Metastatic Lung Carcinoma in the Adrenal Gland (tissue), 1 donor: ENCODE data around the genes CIAO2B, HSF4, FHOD1 and PLEKHG4.

- PRO-cap = no peak
These were observed 11.6 kb downstream of the CDH16 start for GRCh38 chr16:66906902-66907630.

- PRO-cap = no peak
These were observed 7.7 kb downstream of the CDH16 start for GRCh38 chr16:66911042-66911347.

DNA sequence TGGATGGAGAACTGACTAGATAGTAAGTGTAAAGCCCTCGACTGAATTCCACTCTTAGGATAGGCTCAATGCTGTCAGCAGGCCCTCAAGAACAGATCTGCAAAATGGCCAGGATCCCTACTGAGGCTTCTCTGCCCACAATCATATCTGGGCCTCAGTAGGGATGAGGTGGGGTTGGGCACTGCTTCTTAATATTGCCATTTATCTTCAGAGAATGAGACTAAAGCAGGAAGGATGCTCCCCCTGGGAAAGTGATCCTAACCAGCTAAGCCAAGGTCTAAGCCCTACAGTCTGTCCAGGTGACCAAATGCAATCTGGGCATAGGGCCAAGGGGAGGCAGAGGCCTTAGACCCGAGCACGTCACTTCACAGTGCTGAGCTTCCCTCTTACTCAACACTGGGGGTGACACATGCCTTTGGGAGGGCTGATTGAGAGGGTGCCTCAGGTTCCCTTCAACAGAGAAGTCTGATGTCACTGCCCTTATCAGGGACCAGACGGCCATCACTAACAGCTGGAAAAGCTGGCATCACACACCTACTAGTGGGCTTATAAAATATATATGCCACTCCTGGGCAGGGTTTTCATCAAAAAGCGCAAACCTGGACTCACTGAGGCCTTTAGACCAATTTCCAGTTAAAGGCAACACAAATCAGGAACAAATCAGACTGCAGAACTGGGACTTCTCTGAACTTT is 4.1 kb downstream of the CIAO2B start:
- PRO-cap = no peak

- PRO-cap = bidirectional peak, plus-strand start at chr16:66934471, minus-strand start at chr16:66934388
These were observed at the start of gene CIAO2B for GRCh38 chr16:66933816-66934600. Gene CIAO2B (minus strand): TSS chr16:66934402.

- PRO-cap = no peak
These were observed 1.1 kb downstream of the CES2 start for GRCh38 chr16:66936206-66936984.

DNA sequence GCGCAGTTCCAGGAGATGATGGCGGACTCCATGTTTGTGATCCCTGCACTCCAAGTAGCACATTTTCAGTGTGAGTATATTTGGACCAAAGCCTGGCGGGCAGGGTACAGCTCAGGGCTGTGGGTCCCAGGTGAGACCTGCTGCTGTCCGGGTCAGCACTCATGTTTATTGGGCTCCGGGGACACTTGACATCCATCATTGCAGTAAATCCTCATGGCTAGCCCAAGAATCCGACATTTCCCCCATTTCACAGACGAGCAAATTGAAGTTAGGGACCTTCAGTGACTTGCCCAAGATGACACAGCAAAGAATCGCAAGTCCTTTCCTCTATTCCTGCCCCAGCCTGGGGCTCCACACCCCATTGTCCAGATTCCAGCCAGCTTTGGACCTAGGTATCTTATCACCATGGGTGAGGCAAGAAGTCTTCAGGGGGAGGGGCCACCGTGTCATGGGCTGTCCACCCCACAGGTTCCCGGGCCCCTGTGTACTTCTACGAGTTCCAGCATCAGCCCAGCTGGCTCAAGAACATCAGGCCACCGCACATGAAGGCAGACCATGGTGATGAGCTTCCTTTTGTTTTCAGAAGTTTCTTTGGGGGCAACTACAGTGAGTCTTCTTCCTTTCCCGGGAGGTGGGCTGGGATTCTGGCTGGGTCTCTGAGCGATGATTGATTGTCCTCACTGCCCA is 7.0 kb downstream of the CES2 start:
- PRO-cap = no peak

DNA sequence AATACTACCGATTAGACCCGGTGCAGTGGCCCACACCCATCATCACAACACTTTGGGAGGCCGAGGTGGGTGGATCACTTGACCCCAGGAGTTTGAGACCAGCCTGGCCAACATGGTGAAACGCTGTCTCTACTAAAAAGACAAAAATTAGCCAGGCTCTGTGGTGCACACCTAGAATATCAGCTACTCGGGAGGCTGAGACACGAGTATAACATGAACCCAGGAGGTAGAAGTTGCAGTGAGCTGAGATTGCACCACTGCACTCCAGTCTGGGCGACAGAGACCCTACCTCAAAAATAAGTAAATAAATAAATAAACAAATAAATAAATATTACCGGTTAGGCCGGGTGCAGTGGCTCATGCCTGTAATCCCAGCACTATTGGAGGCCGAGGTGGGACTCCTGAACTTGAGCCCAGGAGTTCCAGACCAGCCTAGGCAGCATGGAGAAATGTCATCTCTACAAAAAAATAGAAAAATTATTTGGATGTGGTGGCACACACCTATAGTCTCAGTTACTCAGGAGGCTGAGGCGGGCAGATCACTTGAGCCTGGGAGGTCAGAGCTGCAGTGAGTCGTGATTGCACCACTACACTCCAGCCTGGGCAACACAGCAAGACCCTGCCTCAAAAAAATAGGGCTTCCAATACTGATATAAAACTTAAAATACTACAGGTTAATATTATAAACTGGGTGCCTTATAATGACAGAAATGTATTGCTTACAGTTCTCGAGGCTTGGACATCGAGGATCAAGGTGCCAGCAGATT is 10.4 kb downstream of the CES2 start:
- PRO-cap = no peak

DNA sequence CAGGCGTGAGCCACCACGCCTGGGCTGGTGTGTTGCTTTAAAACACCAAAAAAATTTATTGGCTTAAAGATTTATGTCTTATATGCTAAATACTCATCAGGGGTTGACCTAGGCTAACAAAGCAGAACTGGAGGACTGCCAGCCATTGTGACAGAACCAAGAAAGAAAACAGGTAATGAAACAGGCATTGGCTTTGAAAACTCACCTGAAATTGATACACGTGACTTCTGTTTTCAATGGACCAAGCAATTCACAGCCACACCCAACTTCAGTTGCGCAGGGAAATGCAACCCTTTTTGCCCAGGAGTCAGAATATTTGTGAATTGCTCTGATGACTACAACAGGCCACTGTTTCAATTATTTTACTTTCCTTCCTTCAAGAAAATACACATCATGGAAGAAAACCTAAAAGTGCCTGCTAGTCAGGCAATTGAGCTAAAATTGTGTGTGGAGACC is 4.8 kb upstream of the PHAF1 start:
- PRO-cap = no peak

- PRO-cap = bidirectional peak, plus-strand start at chr16:67164790, minus-strand start at chr16:67164651
These were observed at the start of gene HSF4 for GRCh38 chr16:67164354-67165118. Gene HSF4 (plus strand): TSS chr16:67164745.

DNA sequence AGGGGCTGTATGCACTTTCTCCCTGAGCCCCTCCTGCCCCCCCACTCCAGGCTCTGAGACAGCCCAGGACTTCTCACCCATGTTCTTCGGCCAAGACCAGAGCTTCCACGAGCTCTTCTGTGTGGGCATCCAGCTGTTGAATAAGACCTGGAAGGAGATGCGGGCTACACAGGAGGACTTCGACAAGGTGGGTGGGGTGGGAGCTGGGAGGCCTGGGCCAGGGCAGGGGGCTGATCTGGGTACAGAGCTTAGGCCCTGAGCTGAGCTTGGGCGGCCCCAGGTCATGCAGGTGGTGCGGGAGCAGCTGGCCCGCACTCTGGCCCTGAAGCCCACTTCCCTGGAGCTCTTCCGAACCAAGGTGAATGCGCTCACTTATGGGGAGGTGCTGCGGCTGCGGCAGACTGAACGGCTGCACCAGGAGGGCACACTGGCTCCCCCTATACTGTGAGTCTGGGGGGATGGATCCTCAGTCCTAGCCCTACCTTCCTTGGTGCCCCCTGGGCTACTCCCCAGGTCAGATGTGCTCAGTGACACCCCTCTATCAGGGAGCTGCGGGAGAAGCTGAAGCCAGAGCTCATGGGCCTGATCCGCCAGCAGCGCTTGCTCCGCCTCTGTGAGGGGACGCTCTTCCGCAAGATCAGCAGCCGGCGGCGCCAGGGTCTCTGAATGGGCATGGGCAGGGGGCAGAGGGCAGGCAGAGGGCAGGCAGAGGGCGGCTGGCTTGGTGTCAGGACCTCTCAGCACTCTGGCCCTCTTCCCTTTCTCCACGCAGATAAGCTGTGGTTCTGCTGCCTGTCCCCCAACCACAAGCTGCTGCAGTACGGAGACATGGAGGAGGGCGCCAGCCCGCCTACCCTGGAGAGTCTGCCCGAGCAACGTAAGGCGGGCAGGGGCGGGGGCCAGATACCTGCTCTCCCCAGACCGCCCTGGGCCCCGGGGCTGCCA is 3.7 kb downstream of the ELMO3 start:
- PRO-cap = no peak

DNA sequence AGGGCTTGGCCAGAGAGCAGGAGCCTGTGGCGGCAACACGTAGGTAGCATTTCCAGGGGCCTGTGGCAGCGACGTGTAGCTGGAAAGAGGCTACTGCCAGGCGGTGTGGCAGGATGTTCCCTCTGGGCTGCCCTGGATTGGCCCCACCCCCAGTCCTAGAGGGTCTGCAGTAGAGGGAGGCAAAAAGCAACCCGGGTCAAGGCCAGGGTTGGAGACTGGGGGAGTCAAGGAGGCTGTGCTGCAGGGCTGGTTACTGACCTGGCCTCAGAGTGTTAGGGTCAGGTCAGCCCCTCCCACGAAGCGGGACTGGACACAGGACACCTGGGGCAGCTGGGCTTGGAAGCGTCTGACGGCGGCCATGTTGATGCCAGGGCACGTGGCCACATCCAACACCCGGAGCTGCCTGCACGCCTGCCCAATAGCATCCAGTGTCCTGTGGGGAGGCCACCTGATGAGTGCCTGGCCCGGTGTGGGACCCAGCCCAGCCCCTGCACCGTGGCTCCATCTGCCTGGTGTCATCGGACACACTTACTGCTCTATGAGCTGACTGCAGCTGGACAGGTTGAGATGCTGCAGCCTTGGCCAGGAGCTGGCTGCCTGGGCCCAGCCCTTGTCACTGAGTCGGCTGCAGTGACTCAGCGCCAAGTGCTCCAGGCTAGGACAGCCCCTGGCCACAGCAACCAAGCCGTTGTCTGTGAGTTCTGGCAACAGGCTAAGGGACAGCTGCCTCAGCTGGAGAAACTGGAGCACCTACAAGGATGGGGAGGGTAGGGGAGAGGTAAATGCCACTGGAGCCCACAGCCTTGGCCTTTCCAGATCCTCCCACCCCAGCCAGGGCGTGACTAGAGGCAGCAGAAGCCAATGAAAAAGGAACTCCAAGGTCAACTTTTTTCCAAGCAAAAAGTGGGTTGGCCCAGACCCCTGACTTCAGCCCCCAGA is 8.7 kb downstream of the ELMO3 start:
- PRO-cap = no peak

DNA sequence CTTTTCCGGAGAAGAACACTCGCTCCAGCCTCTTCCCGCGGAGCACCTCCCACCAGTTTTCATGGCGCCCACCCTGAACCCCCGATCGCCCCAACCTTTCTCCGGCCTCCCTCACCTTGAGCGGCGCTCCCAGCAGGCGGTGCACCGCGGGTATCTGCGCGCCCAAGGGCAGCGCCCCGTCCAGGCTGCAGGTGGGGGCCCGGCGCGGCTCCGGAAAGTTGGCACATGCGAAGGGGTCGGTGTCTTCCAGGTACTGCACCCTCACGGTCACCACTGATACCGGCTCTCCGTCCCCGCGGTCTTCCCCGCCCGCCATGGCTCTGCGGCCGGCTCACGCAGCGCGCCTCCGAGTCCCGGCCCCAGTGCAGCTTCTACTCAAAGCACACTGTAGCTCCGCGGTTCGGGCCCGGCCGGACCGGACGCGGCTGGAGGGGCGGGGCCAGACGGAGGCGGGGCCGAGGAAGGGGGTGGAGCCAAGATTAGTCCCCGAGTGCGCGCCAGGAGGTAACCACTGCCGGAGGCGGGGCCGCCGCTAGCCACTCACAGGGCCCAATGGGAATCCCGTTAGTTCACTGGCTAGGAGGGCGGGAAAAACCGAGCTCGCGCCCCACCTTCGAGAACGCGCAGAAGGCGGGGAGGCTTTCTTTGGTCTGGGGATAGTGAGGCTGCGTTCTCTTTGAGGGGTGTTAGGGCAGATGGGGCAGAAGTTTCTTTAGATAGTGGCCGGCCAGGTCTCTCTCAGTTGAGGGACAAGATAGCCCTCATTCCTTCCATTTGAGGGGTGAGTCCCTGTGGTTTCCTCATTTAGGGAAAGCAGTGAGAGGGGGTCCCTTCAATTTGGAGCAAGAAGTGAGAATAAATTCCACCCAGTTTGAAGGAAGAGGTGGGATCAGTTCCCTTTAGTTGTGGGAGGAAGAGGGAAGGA is at the start of gene FHOD1:
Gene FHOD1, minus strand, starts transcription at position 387 of the 925 bp plus-strand sequence.
- PRO-cap = bidirectional peak, plus-strand start at position 616 of the sequence, minus-strand start at position 373 of the sequence

DNA sequence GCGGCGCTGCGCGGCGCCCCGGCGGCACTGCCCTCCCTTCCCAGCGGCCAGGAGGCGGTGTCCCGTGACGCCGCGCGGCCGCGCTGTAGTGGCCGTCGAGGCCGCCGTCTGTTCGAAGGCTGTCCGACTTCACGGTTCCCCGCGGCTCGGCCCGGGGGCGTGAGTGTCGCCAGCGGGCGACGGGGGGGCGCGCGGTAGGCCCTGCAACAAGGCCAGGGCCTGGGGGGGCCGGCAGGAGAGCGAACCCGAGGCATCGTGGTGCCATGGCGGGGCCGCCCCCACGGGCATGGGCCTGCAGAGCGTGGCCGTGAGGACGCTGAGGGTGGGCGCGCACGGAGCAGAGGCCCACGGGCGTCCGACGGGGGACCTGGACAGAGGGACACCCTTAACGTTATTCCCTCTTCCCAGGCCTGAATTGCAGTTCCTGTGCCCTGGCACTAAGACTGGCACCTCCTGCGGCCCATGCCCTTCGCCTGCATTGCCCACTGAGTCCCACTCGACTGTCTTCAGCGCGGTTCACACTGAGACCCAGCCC is at the start of gene PLEKHG4:
Gene PLEKHG4, plus strand, starts transcription at position 65 of the 535 bp plus-strand sequence.
- PRO-cap = bidirectional peak, plus-strand start at position 46 of the sequence, minus-strand start outside the sequence

DNA sequence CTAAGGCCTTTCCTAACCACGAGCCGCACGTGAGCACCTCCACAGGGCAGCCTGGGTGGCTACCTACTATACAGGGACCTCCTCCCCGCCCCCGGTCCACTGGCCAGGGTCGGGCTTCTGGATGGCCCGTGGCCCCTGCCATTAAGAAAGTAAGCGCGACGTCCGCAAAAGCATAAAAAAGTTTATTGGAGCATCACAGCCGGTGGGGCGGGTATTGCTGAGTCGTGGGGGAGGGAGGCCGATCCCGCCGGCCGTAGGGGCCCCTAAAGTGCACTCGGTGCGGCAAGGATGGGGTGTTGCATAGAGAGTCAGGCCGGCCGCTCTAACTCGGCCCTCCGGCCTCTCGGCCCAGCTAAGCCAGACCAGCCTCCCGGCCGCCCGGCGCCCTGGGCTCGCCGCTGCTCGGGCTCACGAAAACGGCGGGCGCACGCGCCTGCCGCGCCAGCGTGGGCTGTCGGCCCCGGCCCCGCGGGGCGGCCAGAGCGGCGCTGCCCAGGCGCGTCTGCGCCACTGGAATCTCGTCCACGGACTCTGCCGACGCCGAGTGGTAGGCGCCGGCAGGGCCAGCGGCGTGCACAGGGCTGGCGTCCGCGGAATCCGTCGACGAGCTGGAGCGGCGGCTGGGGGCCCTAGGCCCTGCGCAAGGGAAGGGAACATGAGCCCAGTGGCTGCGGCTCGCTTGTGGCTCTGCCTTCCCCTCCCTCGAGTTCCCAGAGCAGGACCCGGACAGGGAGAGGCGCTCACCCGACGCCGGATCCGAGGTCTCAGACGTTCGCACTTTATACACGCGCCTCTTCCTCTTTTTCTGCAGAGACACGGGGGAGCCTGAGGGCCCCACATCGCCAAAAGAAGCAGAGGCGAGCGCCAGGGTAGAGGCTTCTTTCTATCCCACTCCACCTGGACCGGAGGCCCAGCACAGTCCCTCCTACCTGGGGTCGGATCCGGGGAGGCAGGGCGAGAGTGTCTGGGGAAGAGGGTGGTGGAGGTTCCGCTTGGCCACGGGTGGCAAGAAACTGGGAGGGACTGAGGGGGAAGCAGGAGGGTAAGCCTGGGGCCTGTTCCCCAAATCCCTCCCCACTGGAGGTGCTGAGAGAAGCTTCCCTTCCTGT is 1.3 kb upstream of the TPPP3 start:
- PRO-cap = no peak

- PRO-cap = no peak
These were observed 2.9 kb upstream of the HSD11B2 start for GRCh38 chr16:67427961-67428572.

DNA sequence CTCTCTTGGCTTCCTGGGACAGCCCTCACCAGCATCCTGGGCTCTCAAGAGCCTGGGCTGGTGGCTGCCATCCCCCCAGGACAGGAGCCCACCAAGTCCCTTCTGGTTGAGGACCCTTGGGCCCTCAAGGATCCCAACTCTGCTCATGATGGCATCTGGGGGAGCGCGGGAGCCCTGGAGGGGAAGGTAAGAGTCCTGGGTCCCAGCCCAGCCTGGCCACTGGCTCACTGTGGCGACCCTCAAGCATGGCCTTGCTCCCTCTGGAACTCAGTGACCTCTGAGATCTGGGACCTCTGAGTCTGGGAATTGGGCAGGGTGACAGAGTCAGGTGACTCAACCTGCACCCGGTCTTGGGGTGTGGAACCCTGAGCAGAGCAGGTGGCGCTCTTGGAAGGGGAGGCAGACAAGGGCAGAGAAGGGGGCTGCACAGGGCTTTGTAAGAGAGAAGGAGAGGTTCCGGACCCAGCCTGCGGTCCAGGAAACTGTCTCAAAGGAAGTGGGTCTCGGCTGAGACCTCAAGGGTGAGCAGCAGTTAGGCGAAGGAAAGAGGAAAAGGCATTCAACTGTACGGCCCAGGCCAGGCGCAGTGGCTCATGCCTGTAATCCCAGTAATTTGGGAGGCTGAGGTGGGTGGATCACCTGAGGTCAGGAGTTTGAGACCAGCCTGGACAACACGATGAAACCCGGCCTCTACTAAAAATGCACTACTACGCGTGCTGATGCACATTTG is 10.0 kb upstream of the RIPOR1 start:
- PRO-cap = no peak

DNA sequence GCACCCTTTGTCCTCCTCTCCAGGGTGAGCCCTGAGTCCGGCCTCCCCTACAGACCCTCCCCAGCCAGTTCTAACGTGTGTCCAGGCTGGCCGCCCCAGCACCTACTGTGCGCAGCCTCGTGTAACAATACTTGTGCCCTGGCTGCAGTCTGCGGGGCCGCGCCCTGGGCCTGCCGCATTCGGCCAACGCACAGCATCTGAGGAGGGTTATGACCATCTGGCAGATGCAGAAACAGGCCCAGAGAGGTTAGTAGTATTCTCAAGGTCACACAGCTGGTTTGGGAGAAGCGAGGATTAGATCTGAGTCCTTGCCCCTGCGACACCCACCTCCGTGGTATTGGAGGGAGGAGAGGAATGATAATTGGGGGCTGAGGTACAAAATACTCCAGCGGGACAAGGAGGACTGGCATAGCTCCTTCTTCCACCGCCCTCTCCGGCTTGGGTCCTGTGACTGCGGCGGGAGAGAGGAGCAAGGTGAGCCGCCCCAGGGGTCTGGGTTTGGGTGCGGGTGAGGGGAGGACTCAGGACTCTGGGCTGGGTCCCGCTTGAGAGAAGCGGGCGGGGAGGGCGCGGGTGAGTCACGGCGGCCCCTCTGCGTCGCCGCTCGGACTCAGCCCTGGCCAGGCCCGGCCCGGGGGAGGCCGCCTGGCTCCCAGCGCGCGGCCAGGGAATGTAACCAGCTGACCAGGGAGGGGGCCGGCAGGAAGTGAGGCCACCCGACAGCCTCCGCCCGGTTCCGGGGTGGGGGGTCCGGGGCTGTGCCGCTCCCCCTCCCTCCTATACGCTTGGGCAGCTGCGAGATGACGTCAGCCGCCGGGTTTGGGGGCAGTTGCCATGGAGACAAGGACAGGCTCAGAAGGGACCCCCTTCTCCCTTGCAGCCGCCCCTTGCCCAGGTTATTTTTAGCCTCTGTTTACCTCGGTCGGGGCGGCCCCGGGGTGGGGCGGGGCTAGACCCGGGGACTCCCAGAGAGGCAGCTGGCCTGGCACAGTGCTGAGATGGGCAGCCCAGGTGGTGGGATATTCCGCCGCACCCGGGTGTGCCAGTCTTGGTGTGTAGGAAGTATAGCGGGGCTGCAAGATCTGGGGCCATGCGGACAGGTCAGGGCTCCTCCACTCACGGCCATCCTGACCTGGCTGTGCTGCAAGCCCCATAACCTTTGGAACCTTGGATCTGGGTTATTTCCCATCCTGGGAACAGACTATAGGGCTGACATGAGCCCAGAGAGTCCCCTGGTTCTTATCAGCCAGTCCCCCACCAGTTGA is 1.4 kb downstream of the RIPOR1 start:
- PRO-cap = unidirectional peak, minus-strand start at position 104 of the sequence; unidirectional peak, minus-strand start at position 612 of the sequence; bidirectional peak, plus-strand start at position 968 of the sequence, minus-strand start at position 665 of the sequence

DNA sequence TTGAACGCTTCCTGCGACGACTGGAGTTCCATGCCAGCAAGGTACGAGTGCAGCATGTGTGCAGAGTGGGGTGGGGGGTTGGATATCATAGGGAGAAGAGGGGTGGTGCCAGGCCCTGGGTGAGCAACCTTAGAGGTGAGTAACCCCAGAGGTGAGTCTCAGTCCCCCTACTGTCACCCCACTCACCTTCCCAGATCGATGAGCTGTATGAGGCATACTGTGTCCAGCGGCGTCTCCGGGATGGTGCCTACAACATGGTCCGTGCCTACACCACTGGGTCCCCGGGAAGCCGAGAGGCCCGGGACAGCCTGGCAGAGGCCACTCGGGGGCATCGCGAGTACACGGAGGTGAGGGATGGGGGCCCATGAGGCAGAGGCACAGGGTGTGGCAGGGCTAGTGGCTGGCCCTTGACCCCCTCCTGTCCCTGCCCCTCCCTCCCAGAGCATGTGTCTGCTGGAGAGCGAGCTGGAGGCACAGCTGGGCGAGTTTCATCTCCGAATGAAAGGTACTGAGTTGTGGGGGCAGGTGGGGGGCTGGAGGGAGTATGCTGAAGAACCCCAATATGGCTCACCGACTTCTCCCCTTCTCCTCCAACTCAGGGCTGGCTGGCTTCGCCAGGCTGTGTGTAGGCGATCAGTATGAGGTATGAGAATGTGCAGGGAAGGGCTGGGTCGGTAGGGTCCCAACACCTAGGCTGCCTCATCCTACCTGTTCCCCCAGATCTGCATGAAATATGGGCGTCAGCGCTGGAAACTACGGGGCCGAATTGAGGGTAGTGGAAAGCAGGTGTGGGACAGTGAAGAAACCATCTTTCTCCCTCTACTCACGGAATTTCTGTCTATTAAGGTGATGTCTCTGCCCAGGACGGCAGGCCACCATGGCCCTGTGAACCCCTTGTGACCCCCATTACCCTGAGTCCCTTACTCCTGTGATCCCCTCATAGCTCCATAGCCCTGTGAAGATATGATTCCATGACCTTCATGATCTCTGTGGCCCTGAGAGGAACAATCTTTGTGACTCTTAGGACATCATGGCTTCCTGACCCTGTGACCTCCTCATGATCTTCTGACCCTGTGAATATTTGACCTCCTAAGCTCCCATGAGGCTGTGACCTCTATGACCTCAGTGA is 11.6 kb downstream of the RIPOR1 start:
- PRO-cap = no peak

DNA sequence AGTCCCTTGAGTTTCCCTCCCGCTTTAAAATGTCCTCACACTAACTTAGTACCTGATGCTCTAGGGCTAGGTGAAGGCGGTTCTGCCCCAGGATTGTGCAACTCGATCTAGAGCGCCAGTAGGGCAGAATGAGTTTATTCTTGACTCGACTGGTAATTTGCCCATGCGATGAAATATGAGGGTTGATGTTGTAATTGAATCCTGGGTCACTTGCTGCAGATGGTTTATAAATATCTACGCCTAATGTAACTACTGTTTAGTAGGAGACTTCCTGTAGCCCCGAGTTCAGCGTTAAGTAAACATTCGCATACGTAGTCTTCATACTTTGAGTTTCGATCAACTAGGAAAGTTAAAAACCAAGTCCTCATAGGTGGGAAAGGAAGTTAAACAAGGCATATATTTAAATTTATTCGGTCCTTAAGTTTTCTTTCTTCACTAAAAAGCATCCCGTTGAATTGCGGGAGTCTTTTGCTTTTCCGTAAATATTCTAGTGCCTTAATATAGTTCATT is 1.5 kb downstream of the CTCF start:
- PRO-cap = no peak

- PRO-cap = no peak
These were observed 5.6 kb downstream of the ACD start for GRCh38 chr16:67654300-67655035.